Frontal cortex (tissue), 2 donors: Measurements from ENCODE around the gene LRRC37A2.

GRCh38 chr17:45147146-45148012 is 896 bp upstream of the HEXIM1 start:
- RAMPAGE, long total RNA, result no peak

GRCh38 chr17:45149677-45150679 is 1.7 kb downstream of the HEXIM1 start:
- RAMPAGE, long total RNA, result no peak

GRCh38 chr17:45158397-45158793 is 3.3 kb upstream of the HEXIM2 start:
- RAMPAGE, long total RNA, result no peak

DNA sequence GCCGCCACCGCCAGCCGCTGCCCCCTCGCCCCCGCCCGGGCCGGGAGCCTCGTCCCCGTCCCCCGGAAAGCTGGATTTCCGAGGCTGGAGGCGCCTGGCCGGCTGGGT is 176 bp downstream of the FMNL1 start:
- RAMPAGE, long total RNA, result no peak

GRCh38 chr17:45222115-45222609 is 477 bp downstream of the FMNL1 start:
- RAMPAGE, long total RNA, result no peak

- RAMPAGE, long total RNA, result no peak
These were observed 3.5 kb downstream of the FMNL1 start for GRCh38 chr17:45224951-45225830.

DNA sequence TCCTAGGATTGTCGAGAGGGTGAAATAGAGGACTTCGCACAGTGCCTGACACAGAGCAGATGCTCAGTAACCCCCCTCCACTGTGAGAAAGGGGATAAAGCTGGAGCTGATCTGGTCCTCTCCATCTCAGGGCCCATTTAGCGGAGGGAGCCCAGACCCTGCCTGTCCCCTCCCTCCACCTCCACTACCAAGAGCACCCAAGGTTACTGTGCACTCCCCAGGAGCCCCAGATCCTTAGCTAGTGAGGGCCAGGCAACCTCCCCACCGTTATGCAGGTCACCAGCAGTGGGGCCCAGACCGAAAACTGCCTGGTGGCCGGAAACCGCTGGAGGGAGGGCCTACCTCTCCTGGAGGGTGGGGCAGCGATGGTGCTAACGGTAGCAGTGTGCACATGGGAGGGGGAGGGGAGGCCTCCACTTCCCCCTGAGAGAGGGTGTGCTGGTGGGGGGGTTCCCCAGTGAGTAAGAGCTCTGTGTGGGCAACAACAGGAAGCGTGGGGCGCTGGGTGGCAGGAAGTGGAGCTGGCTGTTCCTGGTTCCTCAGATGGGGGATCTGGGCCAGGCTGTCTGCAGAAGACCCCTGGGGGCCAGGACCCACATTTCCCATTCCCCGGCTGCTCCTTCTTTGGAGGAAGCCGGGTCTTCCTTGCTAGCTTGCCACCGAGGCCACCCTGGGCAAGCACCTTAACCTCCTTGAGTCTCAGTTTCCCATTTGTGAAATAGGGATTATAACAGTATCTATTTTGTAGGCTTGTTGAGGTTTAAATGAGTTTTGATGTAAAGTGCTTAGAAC is 4.4 kb downstream of the FMNL1 start:
- RAMPAGE, long total RNA, result no peak

GRCh38 chr17:45312472-45313341 is 4.1 kb downstream of the MAP3K14 start:
- RAMPAGE, long total RNA, result no peak

DNA sequence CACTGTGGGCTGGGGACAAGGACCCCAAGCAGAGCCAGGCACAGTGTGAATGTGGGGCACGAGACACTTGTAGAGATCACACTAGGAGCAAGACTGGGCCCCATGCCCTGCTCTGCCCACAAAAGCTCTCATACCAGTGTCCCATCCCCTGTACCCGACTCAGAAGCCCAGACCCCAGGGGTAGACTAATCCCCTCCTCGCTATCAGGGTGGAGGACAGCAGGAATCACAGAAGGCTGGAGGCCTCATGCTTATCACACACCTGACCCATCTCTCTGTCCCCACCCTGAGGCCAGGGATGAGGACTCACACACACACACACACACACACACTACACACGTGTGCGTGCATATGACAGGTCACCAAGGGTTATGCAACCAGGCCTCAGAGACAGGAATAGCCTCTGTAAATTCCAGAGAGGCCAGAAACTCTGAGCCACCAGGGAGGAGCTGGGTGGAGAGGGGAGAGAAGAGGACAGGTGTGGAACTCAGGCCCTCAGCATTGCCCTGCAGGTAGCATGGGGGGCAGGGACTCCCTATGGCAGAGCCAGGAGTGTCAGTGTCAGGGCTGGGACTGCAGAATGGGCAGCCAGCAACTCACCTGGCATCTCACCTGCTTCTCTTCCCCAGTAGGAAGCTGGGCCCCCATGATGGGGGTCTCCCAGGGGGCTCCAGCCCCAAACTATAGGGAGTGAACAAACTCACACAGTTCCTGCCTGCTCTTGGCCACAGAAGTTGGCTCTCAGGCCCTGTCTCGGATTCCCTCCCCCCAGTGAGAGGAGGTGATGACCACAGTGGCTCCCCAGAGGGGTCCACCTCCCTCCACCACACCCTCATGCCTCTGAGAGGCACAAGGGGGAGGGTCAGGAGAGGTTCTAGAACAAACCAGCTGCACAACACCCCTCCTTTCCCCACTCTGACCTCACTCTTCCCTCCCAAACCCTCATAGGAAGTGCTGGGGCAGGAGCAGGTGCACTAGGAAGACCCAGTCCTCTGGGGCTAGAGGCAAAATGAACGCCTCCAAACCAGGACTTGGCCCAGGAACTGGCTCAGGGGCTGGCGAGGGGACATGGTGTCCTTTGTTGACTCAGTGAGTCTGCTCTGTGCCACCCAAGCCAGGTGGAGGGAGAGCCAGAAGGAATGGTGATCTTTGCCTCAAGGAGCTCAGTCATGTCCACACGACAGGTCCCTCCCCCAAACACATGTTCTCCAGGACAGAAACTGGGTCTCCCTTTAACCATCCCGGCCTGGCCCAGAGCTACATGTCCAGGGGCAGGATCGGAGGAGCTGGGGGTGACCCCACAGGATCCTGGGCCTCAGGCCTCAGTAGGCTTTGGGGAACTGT is 20.7 kb downstream of the ARHGAP27 start:
- RAMPAGE, long total RNA, result no peak

GRCh38 chr17:45424274-45424664 is 8.4 kb downstream of the ARHGAP27 start:
- RAMPAGE, long total RNA, result no peak

DNA sequence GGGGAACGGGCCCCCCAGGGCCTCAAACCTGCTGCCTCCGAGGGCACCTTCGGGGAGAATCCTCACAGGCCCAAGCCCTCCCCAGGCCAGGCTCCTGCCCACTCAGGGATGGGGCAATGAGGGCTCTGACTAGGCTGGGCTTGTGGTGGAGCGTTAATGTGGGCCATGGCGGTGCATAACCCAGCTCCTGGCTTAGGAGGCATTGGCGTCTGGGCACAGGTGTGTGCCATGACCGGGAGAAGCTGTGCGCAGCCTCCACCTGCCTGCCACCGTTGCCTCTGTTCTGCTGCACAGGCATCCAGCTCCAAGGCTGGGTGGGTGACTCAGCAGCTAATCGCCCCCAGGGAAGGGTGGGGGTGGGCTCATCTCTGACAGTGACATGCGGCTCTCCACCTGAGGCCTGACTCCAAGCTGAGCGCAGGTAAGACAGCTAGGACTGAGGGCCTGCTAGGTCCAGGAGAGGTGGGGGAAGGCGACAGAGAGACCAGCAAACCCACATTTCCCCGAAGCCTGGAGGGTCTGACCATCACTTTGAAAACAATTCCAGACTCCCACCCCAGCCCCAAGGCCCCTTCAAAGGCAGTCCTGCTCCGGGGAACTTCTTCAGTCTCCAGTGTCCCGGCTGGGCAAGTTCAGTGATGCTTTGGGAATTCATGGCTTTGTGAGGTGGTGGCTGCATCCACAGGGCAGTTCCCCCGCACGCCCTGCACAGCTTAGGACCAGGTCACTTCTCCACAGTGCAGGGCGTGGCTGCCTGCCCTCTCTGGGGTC is 3.6 kb upstream of the ARHGAP27 start:
- RAMPAGE, long total RNA, result no peak

GRCh38 chr17:45441832-45442300 is 9.2 kb upstream of the ARHGAP27 start:
- RAMPAGE, long total RNA, result no peak

DNA sequence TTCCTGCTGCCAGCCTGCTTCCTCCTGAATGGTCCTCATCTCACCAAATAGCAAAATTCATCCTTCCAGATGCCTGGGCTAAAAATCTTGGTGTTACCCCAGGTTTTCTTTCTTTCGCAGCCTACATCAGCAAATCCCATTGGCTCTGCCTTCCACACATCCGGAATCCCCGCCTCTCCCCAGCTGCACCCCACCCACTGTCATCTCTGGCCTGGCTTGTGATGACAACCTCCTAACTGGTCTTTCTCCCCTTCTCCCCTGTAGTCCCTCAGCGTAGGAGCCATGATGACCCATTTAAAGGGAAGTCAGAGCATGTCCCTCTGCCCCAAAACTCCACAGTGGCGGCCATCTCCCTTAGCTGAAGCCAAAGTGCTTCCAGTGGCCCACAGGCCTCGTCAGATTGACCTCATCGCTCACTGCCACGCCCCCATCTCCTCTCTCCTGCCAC is 22.9 kb upstream of the ARHGAP27 start:
- RAMPAGE, long total RNA, result no peak

DNA sequence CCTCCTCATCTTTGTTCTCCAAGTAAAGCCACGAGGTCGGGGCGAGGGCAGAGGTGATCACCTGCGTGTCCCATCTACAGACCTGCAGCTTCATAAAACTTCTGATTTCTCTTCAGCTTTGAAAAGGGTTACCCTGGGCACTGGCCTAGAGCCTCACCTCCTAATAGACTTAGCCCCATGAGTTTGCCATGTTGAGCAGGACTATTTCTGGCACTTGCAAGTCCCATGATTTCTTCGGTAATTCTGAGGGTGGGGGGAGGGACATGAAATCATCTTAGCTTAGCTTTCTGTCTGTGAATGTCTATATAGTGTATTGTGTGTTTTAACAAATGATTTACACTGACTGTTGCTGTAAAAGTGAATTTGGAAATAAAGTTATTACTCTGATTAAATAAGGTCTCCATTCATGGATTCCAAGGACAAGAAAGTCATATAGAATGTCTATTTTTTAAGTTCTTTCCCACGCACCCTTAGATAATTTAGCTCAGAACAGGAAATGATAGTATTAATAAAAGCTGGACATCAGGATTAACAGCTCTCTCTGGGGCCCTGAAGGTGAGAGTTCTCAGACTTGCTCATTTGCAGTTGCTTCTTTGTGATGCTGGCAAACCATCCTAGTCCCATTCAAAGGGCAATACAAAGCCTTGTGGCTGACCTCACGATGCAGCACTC is 29.0 kb downstream of the STH start:
- RAMPAGE, long total RNA, result no peak

- RAMPAGE, long total RNA, result no peak
These were observed 45.1 kb downstream of the STH start for GRCh38 chr17:46044022-46044599.

DNA sequence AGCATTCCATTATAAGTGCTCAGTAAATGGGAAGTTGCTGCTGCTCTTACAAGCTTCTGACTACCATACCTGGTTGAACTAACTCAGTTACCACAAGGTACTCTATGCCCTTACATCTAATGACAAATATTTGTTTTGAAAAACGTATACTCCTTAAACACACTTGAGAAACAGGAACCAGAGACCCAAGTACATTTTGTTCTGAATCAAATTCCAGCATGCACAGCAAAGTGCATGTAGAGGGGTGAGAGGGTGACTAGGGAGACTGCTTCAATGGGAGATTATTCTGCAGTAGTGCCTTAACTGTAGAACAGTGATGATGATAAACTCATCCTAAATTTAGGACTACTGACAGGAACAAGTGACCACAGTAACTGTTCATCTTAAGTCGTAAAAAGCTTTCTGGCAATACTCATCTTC is 83.5 kb downstream of the KANSL1 start:
- RAMPAGE, long total RNA, result no peak

DNA sequence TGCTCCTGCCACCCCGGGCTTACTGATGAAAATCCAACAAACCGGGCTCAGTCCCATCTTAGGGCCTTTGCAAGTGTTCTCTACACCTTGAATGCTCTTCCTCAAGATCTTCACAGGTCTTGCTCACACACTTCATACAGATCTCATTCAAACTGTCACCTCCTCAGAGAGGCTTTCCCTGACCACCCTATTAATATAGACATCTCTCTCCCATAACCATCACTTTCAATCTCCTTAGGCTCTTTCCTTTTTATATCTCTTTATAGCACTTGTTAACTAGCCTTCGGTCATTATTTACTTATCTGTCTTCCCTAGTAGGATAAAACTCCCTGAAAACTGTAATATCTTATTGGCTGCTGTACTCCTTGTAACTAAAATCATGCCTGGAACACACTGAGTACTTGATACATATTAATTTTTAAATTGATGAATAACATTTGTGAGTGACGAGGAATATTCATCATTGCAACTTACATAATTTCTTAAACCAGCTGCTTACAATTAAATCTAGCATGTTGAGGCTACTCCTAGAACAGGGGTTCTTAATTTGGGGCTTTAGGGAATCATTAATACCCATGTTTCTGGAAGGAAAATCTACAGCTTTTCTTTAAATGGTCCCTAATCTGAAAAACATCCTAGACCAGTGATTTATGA is 41.8 kb downstream of the KANSL1 start:
- RAMPAGE, long total RNA, result no peak

DNA sequence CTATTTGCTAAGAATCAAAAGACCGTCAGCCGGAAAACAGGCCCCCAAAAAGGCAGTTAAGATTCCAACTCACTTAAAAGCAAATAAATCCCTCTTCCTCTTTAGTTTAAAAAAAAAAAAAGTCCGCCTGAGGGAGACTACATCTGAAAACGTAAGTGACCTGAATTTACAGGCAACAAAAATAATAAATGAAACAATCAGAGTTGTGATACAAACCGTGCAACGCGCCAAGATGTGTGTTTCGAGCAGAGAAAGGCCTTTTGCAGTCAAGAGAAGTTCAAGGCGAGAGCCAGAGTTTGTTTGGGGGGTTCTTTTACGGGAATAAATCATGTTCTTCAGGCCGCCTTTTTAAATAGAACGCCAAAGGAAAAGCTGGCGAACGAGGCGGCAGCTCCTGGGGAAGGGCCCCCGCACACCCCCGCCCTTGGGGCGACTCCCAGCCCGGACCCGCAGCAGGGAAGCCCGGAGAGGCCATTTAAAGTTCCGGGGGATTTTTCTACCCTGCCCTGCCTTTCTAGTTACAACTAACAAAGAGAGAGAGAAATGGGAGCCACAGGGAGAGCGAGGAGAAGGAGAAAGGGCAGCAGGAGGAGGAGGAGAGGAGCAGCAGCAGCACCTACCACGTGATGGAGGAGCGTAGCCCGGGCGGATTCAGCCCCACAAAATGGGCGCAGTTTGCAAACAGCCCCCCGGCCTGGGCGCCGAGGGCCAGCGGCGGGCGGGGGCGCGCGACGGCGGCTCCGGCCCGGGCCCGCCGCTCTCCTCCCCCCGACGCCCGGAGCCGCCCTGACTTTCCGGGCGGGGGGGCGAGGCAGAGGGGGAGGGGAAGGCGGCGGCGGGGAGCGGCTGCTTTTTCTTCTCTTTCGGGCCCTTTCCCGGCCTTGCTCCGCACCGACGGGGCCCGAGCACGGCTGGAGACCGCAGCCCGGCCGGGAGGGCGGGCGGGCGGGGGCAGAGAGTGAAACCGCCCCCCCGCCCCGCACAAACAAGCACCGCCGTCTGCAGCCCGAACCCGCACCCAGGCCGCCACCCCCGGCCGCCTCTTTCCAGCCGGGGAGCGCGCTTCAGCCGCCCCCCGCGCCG is 685 bp downstream of the KANSL1 start:
- RAMPAGE, long total RNA, result no peak

DNA sequence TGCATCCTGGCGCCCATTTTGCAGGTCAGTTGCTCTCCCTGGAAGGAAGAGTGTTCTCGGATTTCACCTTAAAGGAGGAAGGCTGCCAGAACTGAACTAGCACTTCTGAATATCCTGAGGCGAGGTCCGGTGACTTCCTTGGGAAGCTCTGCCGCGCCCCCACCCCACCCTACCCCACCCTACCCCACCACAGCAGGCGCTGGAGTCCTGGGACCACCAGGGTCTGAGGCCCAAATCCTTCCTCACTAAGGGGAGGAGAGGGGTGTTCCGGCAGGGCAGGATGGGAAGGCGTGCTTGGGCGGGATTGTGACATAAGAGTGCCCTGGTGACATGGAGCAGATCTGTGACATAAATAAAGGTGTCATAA is at the start of gene LRRC37A2:
Gene LRRC37A2 (plus strand): TSS at position 177 of the 367 bp plus-strand sequence.
- RAMPAGE, long total RNA, result no peak

DNA sequence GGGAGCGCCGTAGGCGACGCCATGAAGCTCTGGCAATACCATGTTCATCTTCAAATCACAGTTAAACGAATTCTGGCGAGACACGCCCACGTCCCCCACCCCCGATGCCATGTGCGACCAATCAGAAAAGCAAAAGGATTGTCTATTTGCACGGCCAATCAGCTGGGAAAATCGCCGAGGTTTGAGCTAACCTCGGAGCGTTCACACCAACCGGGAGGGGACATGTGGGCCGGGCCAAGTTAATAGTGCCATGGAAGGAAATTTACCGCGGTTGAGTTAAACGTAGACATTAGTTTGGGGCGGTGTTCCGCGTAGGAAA is 285 bp upstream of the ARL17A start:
- RAMPAGE, long total RNA, result no peak